WTC11 (cell line): ENCODE measurements around a stretch of chr20.

DNA sequence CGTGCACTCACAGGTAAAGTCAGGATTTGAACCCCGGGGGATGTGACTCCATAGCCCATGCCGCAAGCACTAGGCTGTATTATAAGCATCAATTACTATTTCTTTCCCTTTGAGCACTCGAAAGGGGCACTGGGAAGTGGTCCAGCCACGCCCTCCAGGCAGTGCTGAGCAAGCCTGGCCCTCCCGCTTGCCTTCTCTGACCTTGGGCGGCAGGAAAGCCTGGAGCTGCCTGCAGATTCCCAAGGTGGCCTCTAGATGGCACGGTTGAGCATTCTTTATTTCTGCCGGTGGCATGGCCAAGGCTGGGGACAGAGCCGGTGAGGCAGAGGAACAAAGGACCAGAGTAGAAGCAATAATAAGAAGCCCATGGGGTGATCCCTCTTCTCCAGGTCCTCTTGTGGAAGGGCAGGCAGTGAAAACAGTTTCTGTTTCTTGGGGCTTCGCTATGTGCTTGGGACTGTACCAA is 52.6 kb downstream of the ADIG start:
- PRO-cap: unidirectional peak, plus-strand start at position 309 of the sequence

GRCh38 chr20:38731577-38731941 is 7.3 kb downstream of the SLC32A1 start:
- PRO-cap: no peak

DNA sequence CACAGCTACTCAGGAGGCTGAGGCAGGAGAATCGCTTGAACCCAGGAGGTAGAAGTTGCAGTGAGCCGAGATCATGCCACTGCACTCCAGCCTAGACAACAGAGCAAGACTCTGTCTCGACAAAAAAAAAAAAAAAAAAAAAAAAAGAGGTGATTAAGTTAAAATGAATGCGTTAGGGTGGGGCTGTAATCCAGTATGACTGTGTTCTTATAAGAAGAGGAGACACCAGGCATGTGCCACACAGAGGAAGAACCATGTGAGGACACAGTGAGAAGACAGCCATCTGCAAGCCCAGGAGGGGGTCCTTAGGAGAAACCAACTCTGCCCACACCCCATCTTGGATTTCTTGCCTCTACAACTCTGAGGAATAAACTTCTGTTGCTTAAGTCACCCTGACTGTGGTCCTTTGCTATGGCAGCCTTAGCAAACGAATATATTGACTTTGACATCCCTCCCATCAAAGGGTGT is 16.0 kb upstream of the PPP1R16B start:
- PRO-cap: no peak

- PRO-cap: bidirectional peak, plus-strand start at chr20:38804946, minus-strand start at chr20:38804677
These were observed 834 bp upstream of the PPP1R16B start for GRCh38 chr20:38804395-38805331.

DNA sequence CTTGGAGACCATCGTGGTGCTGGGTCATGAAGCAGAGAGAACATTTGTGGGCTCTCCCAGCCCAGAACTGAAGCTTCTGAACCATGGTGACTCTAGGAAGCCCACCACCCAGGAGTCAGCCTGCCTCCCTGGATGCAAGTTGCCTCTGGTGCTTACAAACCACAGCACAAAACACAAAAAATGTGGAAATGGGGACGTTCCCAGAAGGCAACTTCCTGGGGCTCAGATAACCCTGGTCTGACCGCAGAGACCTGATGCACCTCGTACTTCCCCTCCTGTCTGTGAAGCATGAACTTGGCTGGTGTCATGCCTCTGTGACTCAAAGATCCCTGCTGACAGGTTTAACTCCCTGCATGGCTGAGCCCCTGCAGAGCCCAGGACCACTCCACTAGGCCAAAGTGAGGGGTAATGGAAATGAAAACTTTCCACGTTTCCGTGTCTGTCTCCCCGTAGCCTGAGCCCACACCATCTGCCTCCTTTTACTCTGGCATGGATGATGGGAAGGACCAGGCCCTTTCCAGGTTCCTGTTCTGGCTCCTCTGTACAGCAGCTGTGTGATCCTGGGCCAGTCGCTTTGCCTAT is 57.6 kb downstream of the PPP1R16B start:
- PRO-cap: no peak

DNA sequence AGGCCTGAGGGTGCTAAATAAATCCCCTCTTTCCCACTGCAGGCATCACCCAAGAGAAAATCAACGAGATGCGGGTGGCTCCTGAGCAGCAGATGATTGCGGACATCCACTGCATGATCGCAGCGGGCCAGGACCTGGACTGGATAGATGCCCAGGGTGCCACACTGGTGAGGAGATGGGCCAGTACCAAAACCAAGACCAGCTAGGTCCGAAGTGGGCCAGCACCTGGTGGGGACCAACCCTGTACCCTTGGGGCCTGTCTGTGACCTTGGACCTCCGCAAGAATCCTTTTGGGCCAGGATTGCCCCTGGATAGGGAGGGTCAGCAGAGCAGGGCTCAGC is 23.6 kb upstream of the FAM83D start:
- PRO-cap: no peak

GRCh38 chr20:38907828-38908674 is 18.2 kb upstream of the FAM83D start:
- PRO-cap: no peak

GRCh38 chr20:40271022-40271747 is 417.9 kb downstream of the MAFB start:
- PRO-cap: bidirectional peak, plus-strand start at chr20:40271266, minus-strand start at chr20:40271290; bidirectional peak, plus-strand start at chr20:40271682, minus-strand start at chr20:40271526

- PRO-cap: no peak
These were observed 365.6 kb downstream of the MAFB start for GRCh38 chr20:40323261-40323967.

GRCh38 chr20:40470435-40471074 is 218.5 kb downstream of the MAFB start:
- PRO-cap: no peak

DNA sequence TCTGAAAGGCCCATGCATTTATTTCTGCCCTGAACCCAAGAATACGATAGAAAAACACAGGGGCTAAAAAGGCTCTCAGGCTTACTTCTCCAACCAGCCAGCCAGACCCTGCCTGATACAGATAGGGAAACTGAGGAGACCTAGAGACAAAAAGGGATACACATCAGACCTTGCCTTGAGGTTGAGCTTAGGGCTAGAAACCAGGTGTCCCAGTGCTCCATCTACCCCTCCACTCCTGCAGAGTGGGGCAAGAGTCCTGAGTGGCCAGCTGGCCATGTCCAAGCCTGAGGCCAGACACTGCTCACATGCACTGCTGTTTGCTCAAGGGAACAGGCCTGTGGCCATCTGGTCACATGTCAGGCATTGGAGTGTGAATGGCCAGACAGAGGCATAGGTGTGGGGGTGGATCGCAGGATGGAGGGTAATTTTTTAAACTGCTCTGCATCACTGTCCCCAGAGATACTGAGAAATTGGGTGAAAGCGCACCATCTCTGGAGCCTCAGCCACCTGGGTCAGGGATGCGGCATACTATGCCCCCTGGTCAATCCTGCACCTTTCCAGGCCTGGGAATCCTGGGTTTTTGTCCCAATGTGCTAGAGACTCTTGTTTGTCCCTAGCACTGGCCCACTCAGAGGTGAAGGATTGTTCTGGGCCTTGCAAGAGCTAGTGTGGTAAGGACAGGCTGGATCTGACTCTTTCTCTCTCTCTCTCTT is 30.5 kb downstream of the MAFB start:
- PRO-cap: no peak

DNA sequence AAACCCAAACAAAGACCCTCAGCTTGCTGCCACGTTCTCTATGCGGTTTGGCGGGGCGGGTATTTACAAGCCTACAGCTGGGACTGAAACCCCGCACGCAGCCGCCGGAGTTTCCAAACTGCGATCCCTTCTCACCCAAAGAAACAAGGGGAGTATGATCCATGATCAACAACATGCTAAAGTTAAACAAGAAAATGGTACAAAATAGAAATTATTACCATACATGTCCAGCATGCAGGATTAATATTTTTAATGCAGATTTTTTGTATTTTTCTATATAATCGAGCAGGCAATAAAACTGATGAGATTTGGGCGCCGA is 2.1 kb downstream of the MAFB start:
- PRO-cap: no peak

GRCh38 chr20:41017658-41018197 is 10.9 kb upstream of the TOP1 start:
- PRO-cap: no peak

GRCh38 chr20:41030983-41031432 is 2.4 kb downstream of the TOP1 start:
- PRO-cap: no peak

- PRO-cap: no peak
These were observed 15.7 kb downstream of the TOP1 start for GRCh38 chr20:41044261-41044731.

- PRO-cap: no peak
These were observed 19.3 kb downstream of the TOP1 start for GRCh38 chr20:41047770-41048509.

- PRO-cap: no peak
These were observed 47.3 kb downstream of the TOP1 start for GRCh38 chr20:41075709-41076574.

- PRO-cap: no peak
These were observed 23.5 kb upstream of the PLCG1 start for GRCh38 chr20:41113874-41114135.

DNA sequence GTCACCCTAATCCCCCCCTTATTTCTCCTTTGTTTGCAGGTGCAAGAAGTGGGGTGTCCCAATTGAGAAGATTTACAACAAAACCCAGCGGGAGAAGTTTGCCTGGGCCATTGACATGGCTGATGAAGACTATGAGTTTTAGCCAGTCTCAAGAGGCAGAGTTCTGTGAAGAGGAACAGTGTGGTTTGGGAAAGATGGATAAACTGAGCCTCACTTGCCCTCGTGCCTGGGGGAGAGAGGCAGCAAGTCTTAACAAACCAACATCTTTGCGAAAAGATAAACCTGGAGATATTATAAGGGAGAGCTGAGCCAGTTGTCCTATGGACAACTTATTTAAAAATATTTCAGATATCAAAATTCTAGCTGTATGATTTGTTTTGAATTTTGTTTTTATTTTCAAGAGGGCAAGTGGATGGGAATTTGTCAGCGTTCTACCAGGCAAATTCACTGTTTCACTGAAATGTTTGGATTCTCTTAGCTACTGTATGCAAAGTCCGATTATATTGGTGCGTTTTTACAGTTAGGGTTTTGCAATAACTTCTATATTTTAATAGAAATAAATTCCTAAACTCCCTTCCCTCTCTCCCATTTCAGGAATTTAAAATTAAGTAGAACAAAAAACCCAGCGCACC is 14.1 kb upstream of the PLCG1 start:
- PRO-cap: no peak

DNA sequence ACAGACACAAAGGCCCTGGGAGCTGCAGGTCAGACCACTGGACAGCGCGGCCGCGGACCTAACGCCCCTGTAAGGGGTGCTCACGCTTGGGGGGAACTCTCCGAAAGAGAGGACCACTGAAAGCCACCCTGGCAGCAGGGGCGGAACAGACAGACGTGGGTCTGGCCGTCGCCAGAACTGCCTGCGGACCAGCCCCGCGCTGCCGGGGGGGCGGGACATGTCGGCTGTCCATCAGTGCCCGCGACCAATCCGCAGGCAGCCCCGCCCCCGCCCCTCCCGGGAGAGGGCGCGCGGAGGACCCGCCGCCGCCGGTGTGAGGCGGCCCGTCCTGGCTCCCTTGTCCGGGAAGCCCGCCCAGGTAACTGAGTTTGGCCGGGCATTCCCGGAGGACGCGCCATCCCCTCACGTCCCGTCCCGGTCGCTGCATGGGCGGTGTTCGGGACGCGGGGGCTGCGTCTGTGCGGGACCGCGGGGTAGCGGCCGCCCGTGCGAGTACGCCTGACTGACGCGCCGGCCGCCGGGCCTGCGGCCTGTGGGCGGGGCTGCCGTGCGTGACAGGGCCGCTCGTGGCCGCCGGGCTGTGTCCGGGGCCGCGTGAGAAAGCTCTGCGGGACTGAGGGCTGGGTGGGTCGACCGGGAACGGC is 543 bp upstream of the PLCG1 start:
- PRO-cap: bidirectional peak, plus-strand start at position 379 of the sequence, minus-strand start at position 179 of the sequence